Colonic mucosa (tissue), 1 donor: ENCODE measurements around the genes ZNF711, PABPC5, CSTF2, ARMCX2 and PLP1.

DNA sequence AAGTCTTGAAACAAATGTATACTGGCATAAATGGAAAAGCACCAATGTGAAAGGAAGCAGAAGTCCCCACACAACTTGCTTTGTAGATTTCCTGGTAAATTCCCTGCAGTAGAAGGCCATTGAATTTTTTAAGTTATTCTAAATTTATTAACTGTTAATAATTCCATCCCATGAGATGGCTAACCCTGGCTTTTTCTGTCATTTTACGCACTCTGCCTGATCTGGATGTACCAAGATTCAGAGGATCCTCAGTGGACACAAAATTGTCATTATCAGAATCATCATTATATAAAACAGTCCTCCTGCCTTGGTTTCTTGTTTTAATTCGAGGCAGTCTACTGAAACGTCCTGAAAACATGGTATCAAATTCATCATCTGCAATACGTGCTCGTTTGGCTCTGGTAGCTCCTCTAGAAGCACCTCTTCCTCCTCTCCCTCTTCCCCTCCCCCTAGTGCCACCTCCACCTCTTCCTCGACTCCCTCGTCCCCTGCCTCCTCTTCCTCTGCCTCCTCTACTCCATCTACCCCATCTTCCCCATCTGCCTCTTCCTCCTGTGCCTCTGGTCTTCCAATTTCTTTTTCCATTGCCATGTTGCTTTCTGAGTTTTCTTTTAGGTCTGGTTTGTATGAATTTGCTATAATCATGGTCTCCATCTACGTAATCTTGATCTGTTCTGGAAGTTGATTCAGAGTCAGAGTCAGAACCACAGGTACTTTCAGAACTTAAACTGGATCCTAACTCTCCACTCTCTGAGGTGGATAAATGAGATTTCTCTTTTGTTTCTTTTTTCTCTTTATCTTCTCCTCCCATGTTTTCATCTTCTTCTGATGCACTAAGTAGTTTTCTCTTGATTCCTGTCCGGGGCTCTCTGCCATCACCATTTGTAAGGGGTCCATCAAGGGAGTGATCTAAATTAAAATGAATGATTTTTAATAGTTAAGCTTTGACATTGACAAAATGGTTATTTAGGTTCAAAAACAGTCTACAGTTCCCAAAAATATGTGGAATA, 132.9 kb downstream of the BRWD3 start:
- PRO-cap = no peak

GRCh38 chrX:84737333-84738136, 235.3 kb upstream of the HDX start:
- PRO-cap = no peak

DNA sequence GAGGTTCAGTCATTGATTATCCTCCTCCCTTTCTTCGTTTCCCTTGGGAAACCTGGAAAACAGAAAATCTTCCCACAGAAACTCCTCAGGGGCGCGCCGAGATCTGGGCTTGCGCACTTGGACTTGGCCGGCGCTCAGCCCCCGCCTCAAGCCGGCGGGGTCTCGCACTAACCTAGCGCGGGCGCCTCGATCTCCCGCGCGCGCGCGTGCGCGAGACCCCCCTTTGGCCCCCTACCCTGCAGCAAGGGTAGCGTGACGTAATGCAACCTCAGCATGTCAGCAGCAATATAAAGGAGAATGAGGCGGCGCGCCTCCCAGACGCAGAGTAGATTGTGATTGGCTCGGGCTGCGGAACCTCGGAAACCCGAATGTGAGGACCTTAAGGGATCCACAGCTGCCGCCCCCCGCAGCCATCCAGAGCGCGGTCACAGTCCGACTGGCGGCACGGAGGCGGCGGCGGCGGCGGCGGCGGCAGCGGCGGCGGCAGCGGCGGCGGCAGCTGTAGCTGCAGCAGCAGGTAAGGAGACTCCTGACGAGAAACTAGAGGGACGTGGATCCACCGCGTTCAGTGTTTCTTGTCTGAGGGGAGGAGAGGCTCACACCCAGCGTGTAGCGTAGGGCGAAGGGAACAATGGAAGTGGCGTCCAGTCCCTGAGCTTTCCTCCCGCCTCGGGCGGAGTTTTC, at the start of gene ZNF711:
ZNF711 (plus strand) TSS at position 317 of the 684 bp plus-strand sequence.
- PRO-cap = unidirectional peak, plus-strand start at position 417 of the sequence

- PRO-cap = no peak
These were observed 149.7 kb upstream of the POF1B start for GRCh38 chrX:85529104-85529645.

DNA sequence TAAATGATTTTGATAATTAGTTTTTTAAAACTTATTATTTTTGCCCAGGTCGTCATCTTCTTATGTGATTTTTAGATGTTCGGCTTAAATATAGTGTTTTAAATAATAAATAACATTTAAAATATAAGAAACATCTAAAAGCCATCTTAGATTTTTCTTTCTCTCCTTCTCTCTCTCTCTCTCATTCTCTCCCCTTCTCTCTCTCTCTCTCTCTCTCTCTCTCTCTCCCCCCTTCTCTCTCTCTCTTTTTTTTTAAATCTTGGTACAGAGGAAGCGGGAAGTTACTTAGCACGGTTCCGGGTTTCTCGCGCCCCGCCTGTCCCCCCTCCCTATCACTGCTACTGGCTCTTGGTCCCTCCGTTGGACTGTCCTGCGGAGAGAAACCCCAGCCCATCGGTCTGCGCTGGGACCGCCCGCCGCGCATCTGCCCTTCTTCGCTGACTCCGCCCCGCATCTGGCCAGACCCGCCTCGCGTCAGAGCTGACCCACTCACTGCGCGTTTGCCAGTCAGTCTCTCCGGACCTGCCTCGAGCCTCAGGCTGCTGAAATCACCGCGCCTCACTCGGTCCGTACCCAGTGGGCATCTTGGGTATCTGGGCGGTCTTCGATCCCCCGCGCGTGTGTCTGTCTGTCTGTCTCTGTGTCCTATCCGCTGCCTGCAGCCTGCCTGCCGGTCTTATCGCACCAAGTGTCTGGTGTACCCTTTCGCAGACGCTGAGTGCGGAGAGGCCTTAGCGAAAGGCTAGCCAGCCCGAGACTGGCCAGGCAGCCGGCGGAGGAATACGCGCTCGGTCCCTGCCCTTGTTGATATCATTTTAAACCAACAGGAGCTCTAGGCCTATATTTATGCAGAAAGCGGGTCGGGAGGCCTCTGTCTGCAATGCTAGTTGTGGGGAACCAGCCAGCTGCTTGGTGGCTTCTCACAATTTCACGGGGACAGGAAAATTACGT, at the start of gene PABPC5:
PABPC5 (plus strand) TSS at position 510 of the 951 bp plus-strand sequence.
- PRO-cap = unidirectional peak, plus-strand start at position 461 of the sequence; unidirectional peak, plus-strand start at position 510 of the sequence

- PRO-cap = no peak
These were observed 1026.9 kb downstream of the FAM133A start for GRCh38 chrX:94700805-94701320.

- PRO-cap = no peak
These were observed 1027.9 kb downstream of the FAM133A start for GRCh38 chrX:94701763-94702395.

GRCh38 chrX:96538226-96538805, 146.3 kb upstream of the DIAPH2 start:
- PRO-cap = unidirectional peak, plus-strand start at chrX:96538508

DNA sequence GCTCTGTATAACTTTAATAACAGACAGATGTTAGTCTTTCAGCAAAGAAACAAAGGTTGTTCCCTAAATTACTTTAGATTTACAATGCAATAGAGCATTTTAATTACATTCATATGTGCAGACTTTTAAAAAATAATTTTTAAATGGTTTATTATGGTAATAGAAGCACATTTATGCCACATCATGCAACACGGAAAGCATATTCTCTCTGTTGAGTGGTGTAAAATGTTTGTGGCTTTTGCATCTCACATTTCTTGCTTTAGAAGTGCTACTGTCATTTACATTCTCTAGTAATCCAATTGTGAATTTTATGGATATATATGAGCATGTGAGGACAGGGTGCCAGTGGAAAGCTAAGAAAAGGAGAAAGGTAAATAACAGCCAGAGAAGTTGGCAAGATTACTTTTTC, 305.0 kb downstream of the RPA4 start:
- PRO-cap = no peak

GRCh38 chrX:100494516-100494921, 84.4 kb upstream of the PCDH19 start:
- PRO-cap = unidirectional peak, plus-strand start at chrX:100494804

GRCh38 chrX:100741082-100741711, 9.3 kb upstream of the SYTL4 start:
- PRO-cap = no peak

DNA sequence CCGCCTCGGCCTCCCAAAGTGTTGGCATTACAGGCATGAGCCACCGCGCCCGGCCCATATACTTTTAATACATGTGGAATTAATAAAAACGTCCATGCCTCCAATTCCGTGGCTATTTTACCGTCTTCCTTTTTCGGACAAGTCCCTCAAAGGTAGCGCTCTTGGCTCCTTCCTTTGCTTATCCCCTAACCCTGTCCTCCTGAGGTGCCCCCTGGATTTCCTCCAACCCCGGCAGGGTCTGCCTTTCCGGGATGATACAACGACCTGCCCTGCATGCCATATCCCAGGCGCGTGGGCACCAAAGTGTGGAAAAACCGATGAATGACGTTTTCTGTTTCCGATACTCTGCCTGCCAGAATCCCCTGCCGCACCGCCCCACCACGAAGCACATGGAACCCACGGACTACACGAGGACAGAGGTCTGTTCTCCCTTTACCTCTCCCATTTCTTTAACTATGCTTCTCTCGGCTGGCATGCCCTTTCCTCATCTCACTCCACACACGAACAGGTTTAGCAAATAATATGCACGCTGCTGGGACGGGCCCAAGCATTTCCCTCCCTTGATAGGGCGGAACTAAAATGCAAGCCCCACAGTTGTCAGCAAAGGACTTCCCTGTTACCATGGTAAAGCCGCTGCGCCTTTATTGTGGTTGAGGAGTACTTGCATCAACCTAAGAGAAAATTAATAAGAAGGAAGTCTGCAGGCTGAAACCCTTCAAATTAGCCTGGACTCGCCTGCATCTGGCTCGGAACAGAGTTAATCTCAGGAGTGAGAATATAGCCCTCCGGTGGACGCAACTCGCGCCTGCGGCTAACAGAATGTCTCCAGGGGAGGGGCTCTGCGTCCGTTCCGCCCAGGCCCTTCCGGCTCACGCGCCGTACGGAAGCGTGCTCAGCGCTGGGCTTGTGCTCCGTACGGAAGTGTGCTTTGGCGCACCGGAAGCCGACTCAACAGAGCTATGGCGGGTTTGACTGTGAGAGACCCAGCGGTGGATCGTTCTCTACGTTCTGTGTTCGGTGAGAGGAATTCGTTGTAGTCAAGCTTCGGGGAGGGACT, at the start of gene CSTF2:
CSTF2 (plus strand) TSS at position 934 of the 1,057 bp plus-strand sequence.
- PRO-cap = bidirectional peak, plus-strand start at position 642 of the sequence, minus-strand start at position 496 of the sequence; bidirectional peak, plus-strand start at position 954 of the sequence, minus-strand start at position 813 of the sequence

GRCh38 chrX:100986780-100987431, 17.4 kb downstream of the ARL13A start:
- PRO-cap = no peak

DNA sequence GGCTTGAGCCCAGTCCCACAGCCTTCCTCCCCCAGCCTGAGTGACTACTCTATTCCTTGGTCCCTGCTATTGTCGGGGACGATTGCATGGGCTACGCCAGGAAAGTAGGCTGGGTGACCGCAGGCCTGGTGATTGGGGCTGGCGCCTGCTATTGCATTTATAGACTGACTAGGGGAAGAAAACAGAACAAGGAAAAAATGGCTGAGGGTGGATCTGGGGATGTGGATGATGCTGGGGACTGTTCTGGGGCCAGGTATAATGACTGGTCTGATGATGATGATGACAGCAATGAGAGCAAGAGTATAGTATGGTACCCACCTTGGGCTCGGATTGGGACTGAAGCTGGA, 1.9 kb downstream of the ARMCX3 start:
- PRO-cap = no peak

DNA sequence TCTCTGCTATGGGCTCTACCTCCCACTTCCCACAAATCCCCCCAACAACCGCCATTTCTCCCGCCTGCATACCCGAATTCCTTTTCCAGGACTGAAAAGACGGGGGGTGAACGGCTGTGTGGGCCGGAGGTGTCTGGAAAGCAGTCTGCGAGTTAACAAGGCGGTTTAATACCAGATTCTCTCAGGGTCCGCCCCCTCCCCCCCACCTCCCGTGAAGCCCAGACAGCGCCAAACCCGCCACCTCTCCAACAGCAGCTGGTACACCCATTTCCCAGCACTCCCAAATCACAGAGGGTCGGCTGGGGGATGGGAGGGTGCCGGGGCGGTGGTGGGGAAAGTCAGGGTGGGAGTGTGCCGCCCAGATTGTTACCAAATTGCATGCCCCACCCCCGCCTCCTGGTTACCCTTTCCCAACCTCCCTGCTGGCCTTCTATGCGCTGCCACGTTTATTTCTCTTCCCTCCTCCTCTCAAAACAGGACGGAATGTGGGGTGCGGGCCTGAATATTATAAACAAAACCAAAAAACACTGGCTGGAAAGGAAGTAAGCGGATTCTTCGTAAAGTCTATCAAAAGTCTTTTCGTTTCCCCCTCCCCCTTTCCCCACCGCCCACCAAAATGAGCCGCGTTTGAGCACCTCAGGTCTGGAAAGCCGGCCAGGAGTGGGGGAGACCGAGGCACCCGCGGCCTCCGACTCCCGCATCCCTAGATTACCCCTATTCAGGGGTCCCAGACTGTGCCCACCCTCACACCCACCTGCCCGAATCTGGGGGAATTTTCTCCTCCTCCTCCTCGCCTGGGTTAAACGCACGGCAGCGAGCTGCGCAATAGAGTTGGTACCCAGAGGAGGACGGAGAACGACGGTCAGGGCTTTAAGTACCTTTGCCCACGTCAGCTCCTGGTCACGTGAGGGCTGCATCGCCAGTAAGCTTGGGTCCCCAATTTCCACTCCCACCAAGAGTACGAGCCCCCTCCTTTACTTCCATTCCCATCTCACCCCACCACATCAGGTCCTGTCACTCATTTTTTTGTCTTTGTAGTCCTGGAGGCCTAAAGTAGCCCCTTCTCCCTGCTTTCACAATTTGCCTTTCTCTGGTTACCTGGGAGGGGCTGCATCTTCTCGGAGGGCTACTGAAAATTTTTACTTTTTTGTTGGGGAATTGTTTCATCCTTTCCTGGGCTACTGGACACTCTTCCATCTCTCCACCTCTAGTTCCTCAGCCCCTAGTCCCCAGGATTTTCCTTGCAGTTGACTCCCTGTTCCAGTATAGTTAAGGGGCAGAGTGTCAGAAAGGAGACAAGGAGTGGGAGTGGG, at the start of gene ARMCX2:
ARMCX2 (minus strand) TSS at position 847 of the 1,313 bp plus-strand sequence.
- PRO-cap = unidirectional peak, minus-strand start at position 847 of the sequence

- PRO-cap = no peak
These were observed 6.0 kb downstream of the BEX4 start for GRCh38 chrX:103220864-103221393.

- PRO-cap = no peak
These were observed 7.4 kb downstream of the TMEM31 start for GRCh38 chrX:103718084-103718599.

- PRO-cap = no peak
These were observed at the start of gene PLP1 for GRCh38 chrX:103776491-103777197. Gene PLP1, plus strand, starts transcription at chrX:103776840.

DNA sequence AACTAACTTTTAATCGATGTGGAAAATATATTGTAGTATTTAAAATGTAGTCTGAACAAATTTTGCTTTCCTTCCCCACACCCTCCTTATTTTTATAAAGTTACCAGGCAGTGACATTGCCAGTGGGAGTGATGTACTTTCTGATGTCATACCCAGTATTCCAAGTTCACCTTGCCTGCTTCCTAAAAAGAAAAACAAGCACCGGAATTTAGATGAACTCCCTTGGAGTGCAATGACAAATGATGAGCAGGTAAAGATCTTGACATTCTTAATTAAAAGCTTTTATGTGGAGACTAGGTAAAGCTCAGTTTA, 19.7 kb downstream of the FAM199X start:
- PRO-cap = no peak

- PRO-cap = no peak
These were observed 21.7 kb downstream of the FAM199X start for GRCh38 chrX:104187885-104188502.